Anterior vena cava (tissue), 1 donor: ENCODE measurements around the genes TESK1 and ARHGEF39.

- PRO-cap: no peak
Measured at GRCh38 chr9:34254596-34254966, 74.5 kb downstream of the KIF24 start.

DNA sequence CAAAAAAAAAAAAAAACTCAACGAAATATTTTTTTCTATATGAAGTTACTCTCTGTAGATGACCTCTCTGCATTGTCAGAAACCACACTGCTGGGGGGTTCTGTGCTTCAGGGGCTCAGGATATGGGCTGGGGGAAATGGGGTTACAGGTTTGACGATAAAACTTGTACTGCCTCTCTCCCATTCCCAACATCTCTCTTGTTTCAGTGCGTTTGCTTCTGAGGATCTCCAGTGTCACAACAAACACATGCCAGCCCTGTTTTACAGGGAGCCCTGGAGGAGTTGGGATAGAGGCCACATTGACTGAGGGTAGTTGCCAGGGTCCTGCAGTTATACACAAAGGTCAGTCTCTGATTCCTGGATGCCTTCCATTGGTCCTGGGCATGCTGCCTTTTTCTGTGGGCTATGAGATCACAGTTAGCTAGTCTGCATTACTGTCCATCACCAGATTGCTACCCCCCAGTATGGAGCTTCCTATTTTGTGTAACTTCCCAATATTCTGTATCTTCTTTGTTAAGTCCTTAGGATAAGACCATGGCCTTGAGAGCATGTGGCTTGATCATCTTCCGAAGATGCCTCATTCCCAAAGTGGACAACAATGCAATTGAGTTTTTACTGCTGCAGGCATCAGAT lies 9.3 kb downstream of the NUDT2 start:
- PRO-cap: no peak

DNA sequence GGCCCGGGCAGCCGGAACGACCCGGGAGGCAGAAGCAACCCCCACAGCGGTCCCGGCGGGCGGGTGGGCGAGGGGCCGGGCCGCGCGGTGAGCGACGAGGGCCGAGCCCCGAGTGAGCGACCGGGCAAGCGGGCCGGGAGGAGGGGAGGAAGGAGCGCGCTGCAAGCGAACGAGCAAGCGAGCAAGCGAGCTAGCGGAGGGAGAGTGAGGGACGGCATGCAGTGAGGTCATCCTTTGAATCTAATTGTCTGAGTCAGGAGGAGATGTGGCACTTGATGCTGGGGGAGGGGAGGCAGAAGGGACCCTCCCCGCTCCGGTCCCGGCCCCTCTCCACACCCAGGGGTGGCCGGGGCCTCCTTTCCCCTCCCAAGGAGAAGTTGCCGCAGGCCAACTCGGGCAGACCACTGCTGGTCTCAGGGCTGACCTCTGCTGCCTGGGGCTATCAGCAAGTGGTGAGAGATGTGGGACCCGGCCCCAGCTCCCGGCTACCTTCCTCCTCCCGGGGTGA lies 11.4 kb downstream of the CNTFR start:
- PRO-cap: bidirectional peak, plus-strand start at position 275 of the sequence, minus-strand start at position 206 of the sequence

GRCh38 chr9:34592966-34593385 lies 3.5 kb upstream of the CNTFR start:
- PRO-cap: bidirectional peak, plus-strand start at chr9:34593185, minus-strand start at chr9:34593050

- PRO-cap: no peak
Measured at GRCh38 chr9:34937925-34938163, 20.2 kb upstream of the PHF24 start.

- PRO-cap: no peak
Measured at GRCh38 chr9:34986288-34987205, 3.0 kb upstream of the DNAJB5 start.

DNA sequence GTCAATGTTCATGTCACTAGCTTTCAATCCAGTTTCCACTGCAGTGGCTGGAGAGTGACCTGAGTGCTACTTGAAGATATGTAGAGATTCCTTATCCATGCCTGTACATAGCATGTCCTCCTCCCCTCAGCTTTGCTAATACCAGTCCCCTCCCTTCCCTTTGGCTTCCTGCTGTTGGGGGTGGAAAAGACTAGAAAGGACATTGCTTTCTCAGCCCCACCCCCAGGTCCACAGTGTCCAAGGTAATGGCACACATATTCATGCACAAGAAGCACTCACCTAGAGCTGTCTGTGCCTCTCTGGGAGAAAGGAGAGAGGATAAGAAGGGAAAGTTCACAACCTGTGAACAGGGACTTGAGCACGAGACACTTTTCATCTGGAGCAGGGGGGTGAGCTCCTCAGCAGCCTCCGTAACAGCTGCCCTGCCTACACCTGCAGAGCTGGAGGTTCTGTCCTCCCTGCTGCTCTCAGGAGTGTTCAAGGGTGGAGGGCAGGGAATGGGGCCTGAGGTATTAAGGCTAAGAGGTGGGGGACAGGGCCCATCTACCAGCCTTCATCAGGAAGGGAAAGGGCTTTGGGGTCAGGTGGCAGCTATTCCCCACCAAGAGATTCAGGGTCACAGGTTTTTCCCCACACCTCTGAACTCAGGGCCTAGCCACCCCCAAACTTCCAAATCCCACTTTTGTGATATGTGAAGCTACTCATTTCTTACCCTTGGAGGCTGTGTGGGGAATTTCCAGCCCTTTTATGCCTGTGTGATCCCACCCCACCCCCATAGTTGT lies 8.1 kb downstream of the DNAJB5 start:
- PRO-cap: no peak

GRCh38 chr9:35039366-35040146 lies 2.5 kb upstream of the C9orf131 start:
- PRO-cap: no peak

GRCh38 chr9:35102037-35102448 lies 888 bp downstream of the STOML2 start:
- PRO-cap: no peak

DNA sequence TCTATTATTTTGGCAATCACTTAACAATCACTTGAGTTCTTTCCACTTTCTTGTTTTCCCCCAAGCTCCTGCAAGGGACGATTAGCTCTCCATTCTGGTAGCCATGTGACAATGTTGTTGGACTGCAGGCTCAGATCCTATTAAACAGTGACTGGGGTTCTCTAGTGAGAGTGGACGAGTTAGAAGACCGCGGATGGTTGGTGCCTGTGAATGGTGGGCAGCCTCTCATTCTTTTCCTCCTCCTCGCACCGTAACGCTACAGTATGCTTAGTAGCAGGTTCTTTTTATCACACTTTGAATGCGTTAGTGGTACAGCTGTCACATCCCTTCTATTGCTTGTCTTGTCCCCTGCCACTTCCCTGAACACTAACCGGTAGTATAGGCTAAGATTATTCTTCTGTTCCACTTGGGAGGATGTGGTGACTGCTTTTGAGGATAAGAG lies 636 bp downstream of the UNC13B start:
- PRO-cap: bidirectional peak, plus-strand start at position 168 of the sequence, minus-strand start outside the sequence

GRCh38 chr9:35263785-35264177 lies 102.0 kb downstream of the UNC13B start:
- PRO-cap: no peak

DNA sequence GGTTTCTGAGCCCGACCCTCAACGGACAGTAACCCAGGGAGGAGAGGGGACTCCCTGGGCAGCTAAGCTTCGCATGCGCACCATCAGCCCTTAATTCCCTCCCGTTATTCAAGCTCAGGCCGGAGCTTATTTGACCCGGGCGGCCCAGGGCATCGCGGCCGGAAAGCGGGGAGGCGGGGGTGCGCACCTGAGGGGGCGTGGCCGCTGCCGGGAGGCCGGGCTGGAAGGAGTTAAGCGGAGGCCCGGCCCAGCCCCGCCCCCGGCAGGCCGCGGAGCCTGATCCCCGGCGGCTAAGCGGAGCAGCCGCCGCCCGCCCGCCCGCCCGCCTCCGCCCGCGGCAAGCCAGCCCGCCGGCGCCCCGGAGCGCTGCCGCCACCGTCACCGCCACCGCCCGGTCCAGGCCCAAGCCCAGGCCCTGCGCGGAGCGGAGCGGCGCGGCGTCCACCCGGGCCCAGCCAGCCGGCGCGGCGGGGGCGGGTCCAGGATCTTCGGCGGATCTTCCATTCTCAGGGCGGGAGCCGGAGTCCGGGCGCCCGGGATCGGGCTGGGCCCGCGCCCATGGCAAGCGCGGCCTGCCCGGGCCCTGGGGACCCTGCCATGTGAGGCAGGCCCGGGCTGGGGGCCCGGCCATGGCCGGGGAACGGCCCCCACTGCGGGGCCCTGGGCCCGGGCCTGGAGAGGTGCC lies at the start of gene TESK1:
TSS of gene TESK1 (plus strand) at position 272 of the 685 bp plus-strand sequence.
- PRO-cap: unidirectional peak, plus-strand start at position 279 of the sequence

DNA sequence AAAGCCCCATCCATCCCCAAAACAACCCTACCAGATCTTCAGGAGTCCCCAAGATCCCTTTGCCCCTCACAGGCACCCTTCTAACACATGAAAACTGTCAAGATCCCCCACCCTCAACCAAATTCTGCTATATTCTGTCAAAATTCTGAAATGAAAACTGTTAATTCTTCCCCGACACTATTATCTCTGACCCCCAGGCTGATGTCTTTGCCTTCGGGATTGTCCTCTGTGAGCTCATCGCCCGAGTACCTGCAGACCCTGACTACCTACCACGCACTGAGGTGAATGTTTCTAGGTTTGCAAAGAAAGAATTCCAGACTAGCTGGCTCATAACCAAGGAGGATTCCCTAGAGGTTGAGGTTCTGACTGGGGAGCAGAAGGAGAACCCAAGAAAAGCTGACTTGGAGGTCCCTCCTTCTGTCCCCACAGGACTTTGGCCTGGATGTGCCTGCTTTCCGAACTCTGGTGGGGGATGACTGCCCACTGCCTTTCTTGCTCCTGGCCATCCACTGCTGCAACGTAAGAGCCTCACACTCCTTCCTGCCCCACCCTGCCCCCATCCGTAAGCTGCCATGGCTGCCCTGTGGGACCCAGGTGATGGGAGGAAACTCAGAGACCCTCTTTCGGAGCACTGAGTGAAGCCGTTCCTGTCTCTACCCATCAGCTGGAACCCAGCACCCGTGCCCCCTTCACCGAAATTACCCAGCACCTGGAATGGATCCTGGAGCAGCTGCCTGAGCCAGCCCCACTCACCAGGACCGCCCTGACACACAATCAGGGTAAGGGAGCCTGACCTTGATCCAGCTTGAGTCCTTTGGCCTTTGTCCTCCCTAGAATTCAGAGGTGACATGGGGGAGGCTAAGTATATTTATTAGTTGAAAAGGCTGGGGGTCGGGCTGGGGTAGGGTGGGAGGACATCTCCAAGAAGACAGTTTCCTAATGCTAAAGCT lies 2.9 kb downstream of the TESK1 start:
- PRO-cap: no peak

- PRO-cap: bidirectional peak, plus-strand start at chr9:35665276, minus-strand start at chr9:35665192
Measured at GRCh38 chr9:35664870-35665618, at the start of gene ARHGEF39. Gene ARHGEF39, minus strand, starts transcription at chr9:35665195.

DNA sequence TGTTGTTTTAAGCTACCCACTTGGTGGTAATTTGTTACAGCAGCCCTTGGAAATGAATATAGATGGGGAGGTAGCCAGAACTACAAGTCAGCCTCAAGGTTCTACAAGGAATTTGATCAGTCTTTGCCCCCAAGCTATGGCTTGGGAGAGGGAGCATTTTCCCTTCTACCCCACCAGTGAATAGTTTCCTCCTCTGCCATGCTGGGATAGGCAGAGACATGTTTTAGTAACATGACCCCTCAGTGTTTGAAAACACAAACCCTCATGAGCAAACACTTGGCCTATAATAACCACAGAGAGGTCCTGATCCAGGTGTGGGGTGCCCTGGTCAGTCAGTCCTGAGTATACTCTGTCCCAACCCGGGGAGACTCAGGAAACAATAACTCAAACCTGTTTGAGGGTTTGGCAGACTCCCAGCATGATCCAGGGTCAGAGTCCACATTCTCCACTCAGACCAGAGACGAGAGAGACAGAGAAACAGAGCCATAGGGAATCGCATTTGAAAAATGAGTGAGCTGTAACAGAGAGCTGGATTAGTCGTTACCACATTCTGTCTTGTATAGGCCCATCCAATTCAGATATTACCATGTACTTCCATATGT lies 4.3 kb upstream of the ARHGEF39 start:
- PRO-cap: no peak

GRCh38 chr9:35675745-35676550 lies 2.2 kb downstream of the CA9 start:
- PRO-cap: no peak

- PRO-cap: no peak
Measured at GRCh38 chr9:35685214-35686054, 4.3 kb downstream of the TPM2 start.

DNA sequence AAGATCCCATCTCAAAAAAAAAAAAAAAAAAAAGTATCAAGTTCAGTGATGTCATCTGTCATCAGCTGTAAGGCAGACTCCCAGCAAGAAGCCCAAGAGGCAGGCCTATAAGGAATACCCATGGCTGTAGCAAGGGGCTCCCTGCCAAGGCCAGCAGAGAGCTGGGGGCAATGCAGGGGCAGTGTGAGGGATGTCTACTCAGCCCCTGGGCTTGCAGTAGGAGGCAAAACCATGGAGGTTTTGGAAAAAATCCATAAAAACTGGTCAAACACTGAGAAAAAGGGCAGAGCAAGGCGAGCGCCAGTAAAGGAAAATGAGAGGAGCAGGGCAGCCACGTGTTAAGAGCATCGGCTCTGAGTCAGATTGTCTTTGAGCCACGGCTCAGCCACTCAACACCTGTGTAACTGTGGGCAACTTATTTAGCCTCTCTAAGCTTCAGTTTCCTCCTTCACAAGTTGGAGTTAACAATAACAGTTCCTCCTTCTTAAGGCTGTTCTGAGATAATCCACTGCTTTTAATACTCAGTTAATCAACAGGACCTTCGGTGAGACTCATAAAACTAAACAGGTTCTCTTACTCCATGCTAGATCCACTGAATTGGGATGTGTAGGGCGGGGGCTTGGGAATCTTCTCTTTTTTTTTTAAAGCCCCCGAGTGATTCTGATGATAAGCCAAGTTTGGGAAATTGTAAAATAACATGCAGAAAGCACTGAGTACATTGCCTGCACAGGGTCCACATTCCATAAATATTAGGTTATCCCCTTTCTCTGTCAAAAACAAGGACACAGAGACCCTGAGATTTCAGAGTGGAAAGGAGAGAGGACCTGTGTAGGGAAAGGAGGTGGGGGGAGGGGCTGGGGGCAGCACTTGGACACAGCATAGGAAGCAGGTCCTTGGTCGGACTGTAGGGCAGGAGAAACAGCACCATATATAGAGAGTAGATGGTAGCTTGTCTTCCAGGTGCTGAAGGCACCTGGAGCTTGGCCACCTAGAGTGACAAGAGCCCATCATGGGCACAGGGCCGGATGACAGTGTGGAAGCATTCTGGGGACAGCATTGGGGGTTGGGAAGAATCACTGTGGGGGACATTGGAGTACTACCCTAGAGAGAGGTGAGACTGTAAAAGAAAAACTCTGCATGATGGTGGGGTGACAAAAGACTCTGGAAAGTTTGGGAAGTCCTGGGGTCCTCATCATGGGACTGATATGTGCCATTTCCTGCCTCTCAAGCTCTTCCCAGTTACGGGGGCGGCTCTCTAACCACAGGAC lies 2.7 kb downstream of the TPM2 start:
- PRO-cap: no peak

- PRO-cap: bidirectional peak, plus-strand start at chr9:35729909, minus-strand start at chr9:35729825
Measured at GRCh38 chr9:35729599-35730104, 2.3 kb downstream of the TLN1 start.

DNA sequence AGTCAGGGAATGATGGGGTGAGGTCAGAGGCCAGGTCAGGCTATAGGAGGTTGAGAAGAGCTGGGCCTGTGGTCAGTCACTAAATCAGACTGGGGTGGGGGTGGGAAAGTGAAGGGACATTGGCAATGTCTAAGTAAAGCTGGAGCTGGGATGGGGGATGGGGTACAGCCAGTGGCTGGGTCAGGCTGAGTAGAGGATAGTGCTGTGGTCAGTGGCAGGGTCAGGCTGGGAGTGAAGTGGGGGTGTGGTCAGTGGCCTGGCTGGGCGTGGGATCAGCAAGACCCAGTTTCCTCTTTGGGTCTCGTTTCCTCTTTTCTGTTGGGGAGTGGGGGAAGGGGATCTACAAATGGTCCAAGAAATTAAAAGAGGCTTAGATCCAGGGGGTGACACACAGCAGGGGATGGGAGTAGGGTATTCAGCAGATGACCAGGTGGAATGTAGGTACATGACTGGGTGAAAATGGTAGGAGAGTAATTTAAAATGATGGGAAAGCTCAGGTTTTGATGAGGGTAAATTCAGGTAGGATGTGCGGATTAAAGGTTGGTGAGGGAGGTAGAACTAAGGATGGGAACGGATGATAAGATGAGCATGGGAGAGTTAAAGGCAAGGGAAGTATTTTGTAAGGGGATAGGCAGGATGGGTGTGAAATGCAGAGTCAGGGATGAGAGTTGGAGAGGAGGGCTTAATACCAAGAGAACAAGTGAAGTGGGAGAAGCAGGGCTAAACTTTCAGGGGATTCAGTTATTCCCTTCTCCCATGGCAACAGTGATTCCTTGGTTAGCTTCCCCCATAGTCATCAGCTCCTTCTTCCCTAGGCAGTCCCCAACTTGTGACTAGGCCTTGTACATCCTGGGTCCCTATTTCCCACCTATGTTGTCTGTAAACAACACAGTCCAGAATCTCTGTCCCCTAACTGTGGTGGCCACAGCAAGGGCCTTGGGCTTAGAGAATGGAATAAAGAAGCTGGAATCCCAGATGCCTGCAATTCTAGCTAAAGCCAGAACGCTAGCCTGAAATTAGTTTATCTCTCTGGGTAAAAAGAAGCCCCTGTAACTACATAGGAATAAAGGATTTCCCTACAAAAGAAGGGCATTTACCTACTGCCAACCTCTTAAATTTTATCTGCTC lies 1.5 kb downstream of the TLN1 start:
- PRO-cap: no peak